Iris pigment epithelial cell (primary cell): ENCODE data around the gene ARMH2.

- RRBS = no CpG with 5 or more reads among the region's 6 CpGs
Observed at GRCh38 chr6:22785066-22785458, 215.7 kb downstream of the HDGFL1 start.

- RRBS = no CpG with 5 or more reads among the region's 4 CpGs
Observed at GRCh38 chr6:23534758-23535083, 591.3 kb upstream of the NRSN1 start.

DNA sequence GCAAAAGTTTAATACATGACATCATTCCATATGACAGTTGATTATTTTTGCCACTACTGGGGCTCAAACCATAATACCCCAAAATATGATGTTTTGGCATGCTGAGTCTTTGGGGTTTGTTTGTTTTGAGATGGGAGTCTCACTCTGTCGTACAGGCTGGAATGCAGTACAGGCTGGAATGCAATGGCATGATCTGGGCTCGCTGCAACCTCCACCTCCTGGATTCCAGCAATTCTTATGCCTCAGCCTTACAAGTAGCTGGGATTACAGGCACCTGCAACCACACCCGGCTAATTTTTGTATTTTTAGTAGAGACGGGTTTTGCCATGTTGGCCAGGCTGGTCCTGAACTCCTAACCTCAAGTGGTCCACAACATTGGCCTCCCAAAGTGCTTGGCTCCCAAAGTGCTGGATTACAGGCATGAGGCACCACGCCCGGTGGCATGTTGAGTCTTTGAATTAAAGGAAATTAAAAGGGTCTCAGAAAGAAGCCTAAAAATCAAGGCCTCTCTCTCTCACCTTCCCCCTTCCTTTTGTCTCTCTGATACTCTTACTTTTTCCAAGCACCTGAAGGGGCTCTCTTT lies 1.2 kb upstream of the MRS2 start:
- RRBS = no CpG with 5 or more reads among the region's 6 CpGs

- RRBS = no CpG with 5 or more reads among the region's 8 CpGs
Observed at GRCh38 chr6:24798670-24799142, at the start of gene ARMH2. Gene ARMH2 (minus strand): TSS chr6:24798917.

- RRBS = no CpG with 5 or more reads among the region's 1 CpG
Observed at GRCh38 chr6:24799143-24799296, 303 bp upstream of the ARMH2 start.

GRCh38 chr6:24865233-24865579 lies 66.5 kb upstream of the ARMH2 start:
- RRBS = no CpG with 5 or more reads among the region's 6 CpGs

DNA sequence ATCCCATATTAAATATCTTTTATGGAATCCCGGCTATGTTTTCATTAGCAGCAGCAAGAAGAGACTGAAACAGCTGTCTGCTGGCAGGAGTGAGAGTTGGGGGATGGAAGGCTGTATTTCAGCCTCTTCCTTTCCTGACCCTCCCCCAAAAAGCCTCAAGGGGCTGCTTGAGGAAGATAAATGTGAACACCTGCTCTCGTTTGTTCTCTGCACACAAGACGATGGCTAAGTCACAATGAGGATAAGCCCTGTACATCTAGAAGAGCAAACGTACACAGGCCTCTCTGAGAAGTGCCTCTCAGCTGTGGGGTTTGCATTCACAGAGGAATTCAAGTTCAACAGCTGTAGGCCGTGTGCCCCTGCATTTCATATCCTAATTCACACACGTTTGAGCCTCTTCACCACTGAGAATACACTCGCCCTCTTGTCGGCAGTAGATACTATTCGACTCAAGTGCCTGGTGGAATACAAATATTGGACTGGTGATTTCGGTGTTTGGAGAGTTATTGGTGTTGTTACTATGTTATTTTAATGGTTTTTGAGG lies 16.2 kb downstream of the RIPOR2 start:
- RRBS = no CpG with 5 or more reads among the region's 10 CpGs

GRCh38 chr6:24932174-24932718 lies 3.5 kb downstream of the RIPOR2 start:
- RRBS = no CpG with 5 or more reads among the region's 2 CpGs

DNA sequence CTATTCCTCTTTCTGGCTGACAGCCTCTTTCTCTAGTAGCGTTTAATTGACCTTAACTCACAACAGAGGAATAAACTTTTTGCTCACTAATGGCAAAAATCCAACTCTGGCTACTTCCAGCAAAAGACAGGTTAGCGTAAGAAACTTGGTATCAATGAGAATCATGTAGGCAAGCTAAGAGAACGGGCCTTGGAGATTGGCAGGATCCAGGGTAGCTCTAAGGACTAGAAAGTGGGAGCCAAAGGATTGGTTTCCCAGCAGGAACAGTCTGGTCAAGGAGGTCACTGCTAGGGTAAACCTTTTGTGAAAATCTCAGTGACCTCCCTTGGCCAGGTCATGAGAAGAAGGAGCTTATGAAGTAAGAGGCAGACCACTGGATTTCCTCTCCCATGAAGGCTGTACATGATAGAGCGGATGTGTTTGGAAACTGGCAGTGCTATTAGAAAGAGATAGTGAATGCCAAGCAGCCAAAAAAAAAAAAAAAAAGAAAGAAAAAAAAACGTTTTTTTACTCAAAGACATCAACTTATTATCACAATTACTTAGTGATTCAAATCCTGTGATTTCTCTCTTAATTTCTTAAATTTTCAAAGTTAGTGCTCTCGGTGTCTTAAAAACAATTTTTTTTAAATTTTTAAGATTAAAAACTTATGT lies 86.0 kb upstream of the CARMIL1 start:
- RRBS = no CpG with 5 or more reads among the region's 6 CpGs

DNA sequence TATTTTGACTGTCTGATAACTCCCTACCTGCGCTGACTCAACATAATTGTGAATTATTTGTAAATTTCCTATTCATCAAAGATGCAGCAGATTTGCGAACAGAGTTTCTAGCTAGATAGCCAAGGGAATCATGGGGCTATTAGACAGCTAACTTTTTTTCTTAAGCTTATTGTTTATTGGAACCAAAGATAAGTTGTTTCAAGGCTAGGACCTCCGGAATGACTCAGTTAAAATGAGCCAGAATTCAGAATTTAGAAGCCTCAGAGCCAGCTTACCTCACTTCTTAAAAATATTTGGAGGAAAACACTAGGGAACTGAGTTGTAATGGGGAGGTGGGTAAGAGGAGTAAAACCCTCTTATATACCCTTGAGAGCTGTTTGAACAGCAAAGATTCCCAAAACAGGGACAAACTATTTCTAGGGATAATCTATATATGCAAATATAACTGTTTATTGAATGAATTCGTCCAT lies 12.8 kb upstream of the CARMIL1 start:
- RRBS = no CpG with 5 or more reads among the region's 4 CpGs

DNA sequence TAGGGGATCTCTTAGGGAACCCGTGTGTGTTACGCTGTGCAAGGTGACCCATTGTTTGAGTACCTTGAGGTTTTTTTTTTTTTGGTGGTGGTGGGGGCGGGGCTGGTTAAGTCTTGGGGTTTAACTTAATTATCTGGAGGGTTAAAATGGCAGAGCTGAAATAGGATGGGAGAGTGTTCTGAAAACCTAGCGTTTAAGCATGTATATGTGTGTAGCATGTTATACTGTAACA lies 1.3 kb downstream of the CARMIL1 start:
- RRBS = no CpG with 5 or more reads among the region's 4 CpGs

GRCh38 chr6:25287565-25288177 lies 8.5 kb downstream of the CARMIL1 start:
- RRBS = no CpG with 5 or more reads among the region's 9 CpGs

- RRBS = no CpG with 5 or more reads among the region's 8 CpGs
Observed at GRCh38 chr6:25302576-25303203, 23.5 kb downstream of the CARMIL1 start.

- RRBS = no CpG with 5 or more reads among the region's 2 CpGs
Observed at GRCh38 chr6:25303204-25303654, 24.1 kb downstream of the CARMIL1 start.

DNA sequence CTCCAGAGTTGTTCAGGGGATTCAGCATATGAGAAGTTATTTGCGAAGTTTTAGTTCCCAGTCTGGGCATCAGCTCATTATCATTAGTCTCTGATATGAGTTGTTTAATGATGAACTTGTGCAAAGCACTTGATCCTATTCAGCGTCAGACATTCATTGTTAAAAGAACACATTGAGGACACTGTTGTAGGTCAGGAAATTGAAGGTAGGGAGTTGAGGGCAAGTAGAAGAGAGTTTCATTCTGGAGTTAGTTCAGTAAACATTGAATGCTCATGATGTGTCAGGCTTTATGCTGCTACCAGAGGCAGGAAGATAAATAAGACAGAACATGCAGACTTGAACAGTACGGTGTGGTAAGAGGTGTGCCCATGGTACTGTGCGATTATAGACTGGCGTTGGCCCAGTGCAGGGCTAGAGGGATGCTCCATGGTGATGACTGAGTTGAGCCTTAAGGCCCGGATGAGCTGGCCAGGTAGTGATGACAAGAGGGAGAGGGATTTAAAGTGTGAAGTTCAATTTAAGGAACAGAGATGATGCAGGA lies 50.7 kb downstream of the CARMIL1 start:
- RRBS = no CpG with 5 or more reads among the region's 6 CpGs

GRCh38 chr6:25404613-25405148 lies 125.5 kb downstream of the CARMIL1 start:
- RRBS = no CpG with 5 or more reads among the region's 10 CpGs

DNA sequence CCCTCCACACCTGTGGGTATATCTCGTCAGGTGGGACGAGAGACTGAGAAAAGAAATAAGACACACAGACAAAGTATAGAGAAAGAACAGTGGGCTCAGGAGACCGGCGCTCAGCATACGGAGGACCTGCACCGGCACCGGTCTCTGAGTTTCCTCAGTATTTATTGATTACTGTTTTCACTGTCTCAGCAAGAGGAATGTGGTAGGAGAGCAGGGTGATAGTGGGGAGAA lies 6.1 kb upstream of the SLC17A4 start:
- RRBS = no CpG with 5 or more reads among the region's 7 CpGs

GRCh38 chr6:25756155-25756943 lies 1.8 kb downstream of the SLC17A4 start:
- RRBS = no CpG with 5 or more reads among the region's 12 CpGs

DNA sequence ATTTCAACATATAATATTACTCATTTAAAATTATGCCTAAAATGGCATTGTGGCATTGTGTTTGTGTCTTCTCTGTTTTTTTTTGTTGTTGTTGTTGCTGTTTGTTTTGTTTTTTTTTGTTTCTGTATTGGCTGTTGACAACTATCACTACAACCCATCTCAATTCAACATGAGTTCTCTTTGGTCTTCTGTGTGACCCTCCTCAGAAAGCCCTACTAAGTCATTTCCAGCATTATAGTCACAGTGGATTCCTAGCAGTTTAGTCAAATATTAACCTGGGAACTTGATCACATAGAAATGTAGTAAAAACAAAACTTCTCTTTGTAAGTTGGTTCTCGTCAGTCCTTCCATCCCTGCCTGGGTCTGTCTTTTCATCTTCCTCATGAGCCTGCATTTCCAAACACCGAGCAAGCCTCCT lies 16.8 kb downstream of the SLC17A2 start:
- RRBS = no CpG with 5 or more reads among the region's 2 CpGs

DNA sequence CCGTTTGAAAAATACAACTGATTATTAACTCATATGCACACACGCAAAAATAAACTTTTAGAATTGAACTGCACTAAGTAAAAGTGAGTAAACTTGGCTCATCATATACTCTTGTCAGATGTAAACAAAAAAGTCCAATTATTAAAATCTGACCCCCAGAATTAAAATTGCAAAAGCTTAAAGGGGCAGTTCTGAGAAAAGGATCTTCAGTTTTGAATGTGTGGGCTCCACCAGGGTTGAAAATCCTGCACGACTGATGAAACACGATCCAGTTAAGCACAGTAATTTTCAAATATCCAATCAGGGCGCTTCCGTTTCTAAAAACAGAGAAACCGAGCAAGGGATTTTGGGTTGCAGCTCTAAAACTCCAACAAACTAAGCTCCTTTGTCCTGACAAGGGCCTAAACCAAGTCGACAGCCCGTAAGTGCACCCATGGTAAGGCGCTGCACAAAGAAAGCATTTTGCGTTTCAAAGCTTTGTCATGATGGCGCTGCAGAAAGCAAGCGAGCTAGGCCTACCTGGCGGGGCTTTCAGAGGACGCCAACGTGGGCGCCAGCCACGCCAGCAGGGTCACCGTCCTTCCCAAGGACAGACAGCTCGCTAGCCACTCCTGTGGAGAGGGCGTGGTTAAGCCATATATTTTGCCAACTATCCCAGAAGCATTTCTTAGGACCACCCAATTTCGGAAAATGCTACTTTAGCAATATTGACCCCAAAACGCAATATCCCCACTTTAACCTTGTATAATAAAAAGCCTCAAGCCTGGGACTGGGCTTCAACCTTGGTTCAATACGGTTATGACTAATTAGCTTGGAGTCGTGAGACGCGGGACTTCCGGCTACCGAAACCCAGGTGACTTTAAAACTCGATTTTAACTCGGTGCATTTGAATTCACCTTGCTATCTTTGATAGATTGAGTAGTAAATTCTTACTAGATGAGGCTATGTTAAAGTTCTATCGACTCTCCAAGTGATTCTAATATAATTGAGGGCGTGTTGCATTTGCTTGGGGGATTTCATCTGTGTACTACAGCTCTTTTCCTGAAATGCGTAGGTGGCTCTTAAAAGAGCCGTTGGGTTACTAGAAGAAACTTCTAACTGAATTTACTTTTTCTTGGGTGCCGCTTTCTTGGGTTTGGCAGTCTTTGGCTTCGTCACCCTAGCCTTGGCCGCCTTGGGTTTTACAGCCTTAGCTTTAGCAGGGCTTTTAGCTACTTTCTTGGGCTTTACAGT lies 1.2 kb downstream of the H1-1 start:
- RRBS = no CpG with 5 or more reads among the region's 38 CpGs